ENCODE data around the genes TUBA1B and DNAJC22.

- PRO-cap = no peak
- RAMPAGE, long total RNA, 2 experiments = no peak in any of the 2 experiments
Observed at GRCh38 chr12:49045977-49046732, 14.4 kb downstream of the KMT2D start.

GRCh38 chr12:49058889-49059274 is 1.7 kb downstream of the KMT2D start:
- PRO-cap = no peak
- RAMPAGE, long total RNA, 2 experiments = no peak in any of the 2 experiments

- PRO-cap = bidirectional peak, plus-strand start at chr12:49060327, minus-strand start at chr12:49060261
- RAMPAGE, long total RNA, 2 experiments = no peak in any of the 2 experiments
Observed at GRCh38 chr12:49059480-49060406, 851 bp downstream of the KMT2D start.

GRCh38 chr12:49089777-49090723 is 4.6 kb downstream of the DHH start:
- PRO-cap = no peak
- RAMPAGE, long total RNA, 2 experiments = no peak in any of the 2 experiments

GRCh38 chr12:49091652-49092586 is 2.7 kb downstream of the DHH start:
- PRO-cap = no peak
- RAMPAGE, long total RNA, 2 experiments = no peak in any of the 2 experiments

- PRO-cap = no peak
- RAMPAGE, long total RNA, 2 experiments = start-site peak on the plus strand in 1 of 2 experiments, at chr12:49128635-49128649 at its widest, 8 reads per replicate
Observed at GRCh38 chr12:49128438-49129226, 2.6 kb downstream of the TUBA1B start.

DNA sequence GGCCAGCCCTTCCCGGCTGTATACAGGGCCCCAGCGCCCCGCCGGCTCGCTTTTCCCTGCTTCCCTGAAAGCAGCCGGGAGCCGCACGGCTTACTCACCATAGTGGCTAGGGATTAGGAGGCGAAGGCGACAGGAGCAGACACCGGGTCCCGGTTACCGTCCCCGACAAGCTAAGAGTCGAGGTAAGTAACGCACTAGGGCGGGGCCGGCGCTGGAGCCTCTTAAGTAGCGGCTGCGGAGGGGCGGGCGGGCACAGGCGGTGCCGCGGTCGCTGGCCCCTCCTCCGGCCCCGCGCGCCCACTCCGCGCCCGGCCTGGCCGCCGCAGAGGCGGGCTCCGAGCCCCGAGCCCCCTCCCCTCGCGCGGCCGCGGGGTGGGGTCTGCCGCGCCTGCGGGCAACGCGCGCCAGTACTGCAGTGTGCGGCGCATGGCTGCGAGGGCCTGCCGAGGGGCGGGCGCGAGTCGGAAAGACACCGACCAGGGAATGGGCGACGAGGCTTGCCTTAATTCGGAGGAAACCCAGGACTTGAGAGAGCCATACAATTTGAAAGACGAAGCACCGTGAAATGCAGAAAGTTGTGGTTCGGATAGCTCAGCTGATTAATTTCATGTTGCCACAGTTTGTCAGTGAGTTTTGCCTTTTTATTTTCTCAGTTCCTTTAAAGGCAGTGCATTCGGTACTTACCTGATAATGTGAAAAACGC is at the start of gene TUBA1B:
TUBA1B (minus strand) TSS at position 196 of the 703 bp plus-strand sequence.
- PRO-cap = bidirectional peak, plus-strand start at position 407 of the sequence, minus-strand start at position 196 of the sequence
- RAMPAGE, long total RNA, 2 experiments = start-site peak on the minus strand in 2 of 2 experiments, centred at positions 190 to 196 of the sequence, 1,829 to 3,147 reads per replicate

DNA sequence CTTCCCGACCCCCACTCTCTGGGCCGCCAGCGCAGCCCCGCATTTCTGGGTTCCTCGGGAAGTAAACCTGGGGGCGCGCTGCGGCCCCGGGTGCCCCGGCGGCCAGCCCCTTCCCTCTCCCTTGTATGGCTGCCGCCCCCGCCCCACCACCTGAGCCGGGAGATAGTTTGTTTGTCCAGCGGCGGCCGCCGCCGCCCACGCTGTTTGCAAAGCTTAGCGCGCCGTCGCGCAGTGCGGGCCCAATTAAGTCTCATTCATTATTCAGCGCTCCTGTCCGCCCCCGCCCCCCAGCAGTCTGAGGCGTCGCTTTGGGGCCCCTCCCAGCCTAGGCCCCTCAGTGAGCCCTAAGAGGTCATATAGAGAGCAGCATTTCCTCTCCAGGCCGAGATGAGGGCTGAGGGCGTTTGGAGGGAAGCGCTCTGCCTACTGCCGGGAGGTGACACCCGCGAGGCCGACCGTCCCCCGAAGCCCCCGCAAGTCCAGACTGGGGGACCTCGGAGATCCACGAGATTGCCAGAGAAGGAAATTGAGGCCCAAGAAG is at the start of gene DNAJC22:
DNAJC22 (plus strand) TSS at position 337 of the 541 bp plus-strand sequence.
- PRO-cap = no peak
- RAMPAGE, long total RNA, 2 experiments = no peak in any of the 2 experiments

DNA sequence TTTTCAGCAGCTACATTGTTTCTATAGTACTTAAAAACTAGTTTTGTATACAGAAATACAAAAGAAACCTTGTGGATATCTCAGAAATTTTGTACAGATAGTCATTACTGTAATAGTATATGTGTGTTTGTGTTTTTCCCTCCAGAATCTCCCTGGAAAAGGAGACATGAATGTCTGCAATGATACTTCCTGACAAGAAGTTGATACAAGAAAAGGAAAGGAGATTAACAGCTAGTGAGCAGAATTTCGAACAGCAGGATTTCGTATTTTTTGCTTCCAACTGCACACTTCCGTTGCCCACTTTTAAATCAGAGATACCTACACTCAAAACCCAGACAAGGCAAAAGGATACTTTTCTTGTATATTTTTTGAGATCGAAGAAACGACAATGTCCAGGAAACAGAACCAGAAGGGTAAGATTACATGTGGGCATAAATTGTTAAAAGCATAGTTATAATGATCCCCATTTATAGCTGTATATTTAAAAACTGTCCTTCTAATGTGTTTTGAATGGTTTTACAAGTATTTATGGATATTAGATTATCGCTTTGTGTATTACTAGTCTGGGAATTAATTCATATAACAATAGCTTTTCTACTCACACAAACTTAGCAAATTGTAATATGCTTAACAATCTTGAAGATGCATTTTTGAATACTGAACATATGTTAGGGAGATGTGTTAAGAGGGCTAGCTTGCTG is 78.1 kb upstream of the KCNH3 start:
- PRO-cap = no peak
- RAMPAGE, long total RNA, 2 experiments = no peak in any of the 2 experiments

DNA sequence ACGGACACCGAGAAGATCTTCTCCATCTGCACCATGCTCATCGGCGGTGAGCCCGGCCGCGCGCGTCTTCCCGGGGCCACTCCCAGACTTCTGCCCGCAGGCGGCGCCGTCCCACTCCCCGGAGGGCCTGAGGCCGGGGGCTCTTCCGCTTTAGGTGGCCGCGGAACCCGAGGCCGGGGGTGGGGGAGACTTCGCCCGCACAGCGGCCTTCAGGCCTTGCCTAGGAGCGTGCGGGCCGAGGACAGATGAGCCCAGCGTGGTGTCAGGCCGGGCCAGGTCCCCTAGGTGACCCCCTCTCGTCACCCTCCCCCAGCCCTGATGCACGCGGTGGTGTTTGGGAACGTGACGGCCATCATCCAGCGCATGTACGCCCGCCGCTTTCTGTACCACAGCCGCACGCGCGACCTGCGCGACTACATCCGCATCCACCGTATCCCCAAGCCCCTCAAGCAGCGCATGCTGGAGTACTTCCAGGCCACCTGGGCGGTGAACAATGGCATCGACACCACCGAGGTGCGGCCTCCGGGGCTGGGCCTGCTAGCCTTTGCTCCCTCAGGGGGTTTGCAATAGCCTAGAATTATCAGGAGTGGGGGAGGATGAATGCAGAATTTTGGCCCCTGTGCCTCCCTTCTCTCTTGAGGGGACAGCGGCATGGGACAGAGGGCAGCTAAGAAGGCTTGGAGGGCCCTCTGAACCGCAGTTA is 10.4 kb downstream of the KCNH3 start:
- PRO-cap = no peak
- RAMPAGE, long total RNA, 2 experiments = no peak in any of the 2 experiments

DNA sequence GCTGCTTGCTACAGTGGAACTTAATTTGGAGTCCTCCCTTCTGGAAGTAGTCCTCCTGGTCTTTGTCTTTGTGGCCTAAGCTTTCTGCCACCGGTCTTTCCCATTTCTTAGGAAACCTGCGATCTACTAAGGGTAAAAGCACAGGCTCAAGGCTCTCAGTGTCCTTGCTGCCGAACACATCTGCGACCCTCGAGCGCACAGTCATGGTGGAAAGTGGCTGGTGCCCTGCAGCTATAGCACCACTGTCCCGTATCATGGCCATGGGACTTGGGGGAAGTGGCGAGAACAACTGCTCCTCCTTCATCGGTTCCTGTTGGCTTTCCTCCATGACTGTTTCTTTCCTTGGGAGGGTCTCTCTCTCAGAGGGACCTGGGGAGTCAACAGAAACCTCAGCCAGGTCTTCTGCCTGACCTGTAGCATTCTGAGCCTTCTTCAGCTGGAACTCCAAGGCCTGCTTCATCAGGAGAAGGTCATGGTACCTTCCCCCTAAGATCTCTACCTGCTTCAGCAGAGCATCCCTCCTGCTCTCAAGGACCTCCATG is 5.1 kb downstream of the FAM186B start:
- PRO-cap = no peak
- RAMPAGE, long total RNA, 2 experiments = no peak in any of the 2 experiments

- PRO-cap = no peak
- RAMPAGE, long total RNA, 2 experiments = start-site peak on the plus strand in 1 of 2 experiments, at chr12:49643234-49643356 at its widest, 11 reads per replicate
Observed at GRCh38 chr12:49643088-49643689, 19.8 kb downstream of the PRPF40B start.

DNA sequence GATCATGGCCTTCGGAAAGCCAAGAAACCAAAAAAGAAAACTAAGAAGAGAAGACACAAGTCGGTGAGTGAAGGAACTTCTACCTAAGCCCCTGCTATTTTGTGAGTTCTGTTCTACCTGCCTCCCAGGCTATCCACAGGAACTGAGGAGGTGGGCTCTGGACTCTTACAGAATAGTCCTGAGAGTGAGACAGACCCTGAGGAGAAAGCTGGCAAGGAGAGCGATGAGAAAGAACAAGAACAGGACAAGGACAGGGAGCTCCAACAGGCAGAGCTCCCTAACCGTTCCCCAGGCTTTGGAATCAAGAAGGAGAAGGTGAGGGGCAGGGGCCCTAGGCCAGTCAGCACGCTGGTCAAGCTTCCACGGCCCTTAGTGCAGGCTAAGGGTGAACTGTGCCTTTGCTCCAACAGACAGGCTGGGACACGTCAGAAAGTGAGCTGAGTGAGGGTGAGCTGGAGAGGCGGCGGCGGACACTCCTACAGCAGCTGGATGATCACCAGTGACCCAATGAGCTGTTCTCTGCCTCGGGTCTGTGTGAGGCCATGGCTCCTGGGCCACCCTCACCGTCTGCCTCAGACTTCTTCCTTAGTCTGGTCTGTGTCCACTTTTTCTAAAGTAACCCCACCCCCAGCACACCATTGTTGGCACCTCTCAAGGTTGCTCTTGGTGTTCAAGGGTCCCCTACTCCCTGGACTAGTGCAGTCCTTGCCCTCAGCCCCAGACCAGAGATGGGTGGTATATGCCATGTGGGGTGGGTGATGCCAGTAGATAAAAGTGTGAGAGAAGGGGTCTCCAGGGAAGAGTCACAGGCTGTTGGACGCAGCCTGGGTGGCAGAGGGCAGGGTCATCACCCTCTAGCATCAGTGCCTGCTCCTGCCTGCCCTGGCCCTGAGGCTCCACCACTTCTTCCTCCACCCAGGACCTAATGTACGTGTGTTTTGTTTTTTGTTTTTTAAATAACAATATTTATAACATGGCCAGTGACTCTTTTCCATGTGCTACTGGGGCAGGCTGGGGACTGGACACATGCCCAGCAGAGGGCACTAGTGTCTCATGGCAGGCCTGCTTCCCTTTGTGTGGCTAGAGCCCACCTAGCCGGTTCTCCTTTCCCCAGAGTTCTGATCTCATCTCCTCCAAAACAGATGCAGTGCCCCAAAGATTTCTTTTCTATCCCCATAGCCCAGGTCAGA is 20.7 kb downstream of the PRPF40B start:
- PRO-cap = no peak
- RAMPAGE, long total RNA, 2 experiments = start-site peak on the plus strand in 1 of 2 experiments, centred at positions 257 to 506 of the sequence, 10 to 17 reads per replicate

DNA sequence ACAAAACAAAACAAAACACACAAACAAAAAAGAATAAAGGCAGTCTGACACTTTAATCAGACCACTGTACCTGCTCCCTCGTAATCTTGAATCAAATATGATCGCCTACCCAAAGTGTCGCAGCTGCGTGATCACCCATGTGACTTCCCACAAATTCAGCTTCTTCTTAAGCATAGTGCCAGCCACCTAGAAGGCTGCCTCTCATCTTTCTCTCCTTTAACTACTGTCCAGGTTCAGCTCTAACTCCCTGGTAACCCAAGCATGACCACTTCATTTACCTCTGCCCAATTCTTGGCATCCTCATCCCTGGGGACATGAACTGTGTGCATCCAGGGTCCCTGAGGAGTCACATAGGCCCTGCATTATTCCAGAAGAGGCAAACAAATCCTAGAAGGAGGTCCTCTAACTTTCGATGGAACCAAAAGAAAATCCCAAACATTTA is 37.3 kb downstream of the FMNL3 start:
- PRO-cap = no peak
- RAMPAGE, long total RNA, 2 experiments = no peak in any of the 2 experiments

DNA sequence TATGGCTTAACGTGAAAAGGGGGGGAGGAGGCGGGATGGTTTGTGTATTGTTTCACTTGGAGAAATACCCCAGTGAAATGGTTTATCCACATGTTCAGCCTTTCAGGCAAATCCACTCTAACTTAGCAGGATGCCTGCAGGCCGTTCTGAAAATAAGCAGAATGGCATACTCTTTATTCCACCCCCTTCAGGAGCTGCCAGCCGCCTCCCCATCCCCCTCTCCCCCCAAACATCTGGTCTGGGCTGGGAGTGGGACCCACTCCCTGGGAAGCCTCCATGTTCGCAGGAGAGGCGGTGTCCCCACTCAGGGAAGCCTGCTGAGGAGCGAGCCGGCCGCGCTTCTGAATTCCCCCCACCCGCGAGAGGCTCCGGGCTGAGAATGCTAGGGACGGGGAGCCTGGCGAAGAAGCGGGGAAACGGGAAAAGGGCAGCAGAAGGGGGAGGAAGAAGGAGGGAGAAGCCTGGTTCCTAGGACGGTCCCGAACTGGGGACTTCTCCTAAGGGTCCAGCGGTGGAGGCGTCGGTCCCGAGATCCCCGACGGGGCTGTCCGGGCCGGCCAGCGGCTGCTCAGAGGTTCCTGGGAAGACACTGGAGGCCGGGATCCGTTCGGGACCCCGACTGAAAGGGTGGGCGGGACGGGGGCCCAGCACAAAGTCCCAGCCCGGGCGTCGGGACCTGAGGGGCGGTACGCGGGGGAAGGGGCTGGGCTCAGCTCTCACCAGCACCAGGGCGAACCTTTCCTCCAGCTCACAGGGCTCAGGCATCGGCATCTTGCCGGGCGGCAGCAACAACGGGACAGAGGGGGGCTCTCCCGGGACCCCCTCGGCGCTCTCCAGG is 651 bp downstream of the FMNL3 start:
- PRO-cap = unidirectional peak, plus-strand start at position 307 of the sequence; bidirectional peak, plus-strand start at position 433 of the sequence, minus-strand start at position 381 of the sequence; bidirectional peak, plus-strand start at position 751 of the sequence, minus-strand start at position 621 of the sequence
- RAMPAGE, long total RNA, 2 experiments = no peak in any of the 2 experiments

GRCh38 chr12:49747096-49747843 is 5.9 kb downstream of the TMBIM6 start:
- PRO-cap = no peak
- RAMPAGE, long total RNA, 2 experiments = no peak in any of the 2 experiments

DNA sequence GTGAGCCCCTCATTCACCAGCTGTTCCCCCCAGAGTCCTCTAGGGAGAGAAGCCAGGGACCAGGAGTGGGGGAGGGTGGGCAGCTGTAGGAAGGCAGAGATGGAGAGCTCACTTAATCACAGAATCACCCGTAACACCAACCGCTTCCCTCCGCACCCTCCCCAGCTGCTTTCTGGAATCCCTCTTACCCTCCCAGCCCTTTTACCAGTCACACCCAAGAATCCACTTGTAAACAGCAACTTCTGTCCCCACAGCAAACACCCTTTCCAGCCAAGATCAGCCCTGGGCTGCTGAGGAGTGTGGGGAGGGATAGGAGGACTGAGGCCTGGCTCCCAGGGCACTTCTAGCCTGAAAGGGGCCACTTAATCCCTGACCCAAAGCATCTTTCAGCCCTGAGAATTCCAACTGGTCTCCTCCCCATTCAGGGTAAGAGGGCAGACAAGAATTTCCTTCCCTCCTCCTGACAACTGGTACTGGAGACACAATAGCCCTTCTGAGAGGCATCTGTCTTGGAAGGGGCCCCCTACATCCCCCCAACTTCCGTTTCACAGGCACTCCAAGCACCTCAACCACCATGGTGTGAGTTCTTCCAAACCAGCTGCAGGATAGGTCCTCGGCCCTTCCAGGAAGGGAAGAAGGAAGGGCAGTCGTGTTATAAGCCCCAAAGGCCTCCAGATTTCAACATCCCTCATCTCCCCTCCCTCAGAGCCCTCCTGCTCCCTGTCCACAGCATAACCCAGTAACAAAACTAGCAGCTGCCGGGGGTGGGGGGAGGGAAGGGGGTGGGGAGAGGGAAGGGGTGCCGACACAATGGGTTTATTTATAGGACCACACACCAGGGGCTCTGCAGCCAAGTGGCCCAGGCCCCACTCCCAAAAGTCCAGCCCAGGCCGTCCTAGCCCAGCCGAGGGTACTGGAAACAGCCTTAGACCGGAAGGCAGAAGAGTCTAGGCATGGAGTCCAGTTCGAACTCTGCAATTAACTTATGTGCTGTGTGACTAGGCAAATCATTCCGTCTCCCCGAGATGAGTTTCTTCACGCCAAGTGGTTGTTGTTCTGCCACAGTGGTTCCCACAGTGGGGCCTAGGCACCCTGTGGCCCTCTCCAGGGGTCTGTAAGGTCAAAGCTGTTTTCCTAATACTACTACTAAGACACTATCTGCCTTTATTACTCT is 18.4 kb downstream of the NCKAP5L start:
- PRO-cap = bidirectional peak, plus-strand start at position 256 of the sequence, minus-strand start at position 174 of the sequence; unidirectional peak, minus-strand start at position 626 of the sequence
- RAMPAGE, long total RNA, 2 experiments = no peak in any of the 2 experiments

DNA sequence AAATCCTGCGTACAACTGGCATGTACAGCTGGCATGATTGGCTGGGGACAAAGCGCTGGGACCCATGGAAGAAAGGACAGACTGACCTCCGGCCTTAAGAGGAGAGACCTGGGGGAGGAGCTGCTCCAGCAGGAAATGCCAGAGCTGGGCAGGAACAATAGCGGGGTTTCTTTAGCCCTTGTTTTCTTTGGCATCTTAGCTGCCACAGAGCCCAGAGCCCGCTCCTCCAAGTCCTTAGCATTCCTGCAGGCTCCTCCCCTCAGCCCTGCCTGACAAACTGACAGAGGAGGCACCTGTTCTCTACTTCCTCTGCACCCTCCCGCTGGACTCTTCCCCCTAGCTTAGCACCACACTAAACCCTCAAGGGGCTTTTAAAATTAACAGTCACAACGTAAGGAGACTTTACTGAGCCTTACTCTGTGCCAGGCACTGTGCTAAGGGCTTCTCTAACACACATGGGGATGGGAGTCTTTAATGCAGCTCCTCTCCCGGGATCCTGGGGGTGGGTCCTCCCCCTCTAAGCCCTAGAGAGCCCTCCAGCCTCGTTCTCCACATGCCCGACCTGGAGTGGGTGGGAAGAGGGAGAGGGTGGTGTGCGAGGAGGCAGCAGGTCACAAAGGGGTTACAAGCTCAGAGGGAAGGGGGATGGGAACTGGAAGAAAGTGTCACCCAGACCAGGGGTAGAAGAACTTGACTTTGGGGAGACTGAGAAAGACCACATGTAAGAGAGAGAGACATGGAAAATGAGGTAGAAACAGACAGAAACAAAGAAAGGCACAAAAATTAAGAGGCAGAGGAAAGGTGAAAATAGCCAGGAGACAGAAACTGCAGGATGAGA is 1.7 kb upstream of the AQP5 start:
- PRO-cap = no peak
- RAMPAGE, long total RNA, 2 experiments = no peak in any of the 2 experiments

- PRO-cap = no peak
- RAMPAGE, long total RNA, 2 experiments = no peak in any of the 2 experiments
Observed at GRCh38 chr12:49960731-49961404, 804 bp upstream of the AQP5 start.

DNA sequence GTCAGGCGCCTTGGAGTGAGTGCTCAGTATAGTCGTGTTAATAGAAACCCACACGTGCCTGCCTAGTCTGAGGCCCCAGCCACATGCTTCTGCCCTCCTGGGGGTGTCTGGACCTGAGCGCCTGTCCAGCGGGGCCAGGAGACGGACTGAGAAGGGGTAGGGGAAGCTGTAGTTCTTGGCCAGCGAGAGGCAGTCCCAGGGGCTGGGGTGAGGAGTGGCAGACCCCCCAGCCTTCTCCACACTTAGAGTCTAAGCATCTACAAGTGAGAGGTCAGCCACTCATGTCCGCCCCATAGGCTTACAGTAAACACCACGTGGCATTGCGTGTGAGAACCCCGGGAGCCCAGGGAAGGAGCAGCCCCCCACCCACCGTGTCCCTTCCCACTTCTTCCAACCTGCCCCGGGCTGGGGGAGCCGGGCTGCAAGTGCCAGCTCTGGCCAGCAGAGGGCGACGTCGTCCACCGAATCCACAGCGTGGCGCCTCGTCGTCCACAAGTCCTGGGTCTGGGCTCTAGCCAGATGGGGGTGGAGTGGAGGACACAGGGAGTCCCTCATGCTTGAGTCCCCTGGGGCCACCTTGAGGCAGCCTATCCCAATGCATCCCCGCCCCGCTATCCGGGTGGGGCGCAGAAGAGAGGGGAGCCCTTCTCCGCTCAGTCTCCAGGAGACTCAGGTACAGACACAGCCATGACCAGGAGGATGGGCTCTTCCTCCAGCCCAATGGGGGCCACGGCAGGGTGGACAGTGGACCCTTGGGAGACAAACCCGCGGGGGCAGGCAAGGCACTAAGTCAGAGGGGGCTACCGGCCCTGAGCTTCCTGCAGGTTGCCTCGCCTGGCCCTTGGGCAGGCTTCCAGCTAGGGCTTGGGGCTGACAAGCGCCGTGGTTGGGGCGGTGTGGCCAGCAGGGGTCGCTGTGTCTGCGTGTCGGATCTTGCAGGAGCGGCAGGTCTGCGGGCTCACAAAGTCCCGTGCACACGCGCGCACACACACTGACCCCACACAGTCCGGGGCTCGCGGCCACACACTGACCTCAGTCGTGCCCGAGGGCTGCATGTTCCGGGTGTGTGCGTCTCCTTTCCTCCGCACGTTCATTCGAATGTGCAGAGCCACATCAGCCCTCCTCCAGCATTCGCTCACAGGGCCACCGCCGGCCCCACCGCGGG is 5.4 kb downstream of the AQP5 start:
- PRO-cap = no peak
- RAMPAGE, long total RNA, 2 experiments = no peak in any of the 2 experiments